SEM (cell line): ENCODE results near the genes ELSPBP1, PLA2G4C, ODAD1, RASIP1 and IZUMO1.

GRCh38 chr19:47892349-47892631, 6.2 kb upstream of the SULT2A1 start:
- PRO-cap = no peak

DNA sequence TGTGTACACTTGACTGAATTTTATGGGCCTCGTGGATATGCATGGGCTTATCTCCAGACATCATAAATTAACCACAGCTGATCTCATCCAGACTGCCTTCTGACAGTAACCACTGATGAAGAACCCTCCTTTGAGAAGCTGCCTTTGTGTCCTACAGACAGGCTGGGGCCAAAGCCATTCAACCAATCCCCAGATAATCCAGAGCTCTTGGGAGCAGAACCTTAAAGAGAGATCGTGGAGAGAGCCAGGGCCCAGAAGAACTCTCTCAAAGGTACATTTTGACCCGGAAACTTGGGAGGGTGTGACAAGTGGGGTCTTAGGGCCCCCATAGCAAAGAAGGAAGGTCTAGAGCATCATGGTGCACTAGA, at the start of gene ELSPBP1:
TSS of gene ELSPBP1 (plus strand) at position 92 of the 368 bp plus-strand sequence.
- PRO-cap = no peak

DNA sequence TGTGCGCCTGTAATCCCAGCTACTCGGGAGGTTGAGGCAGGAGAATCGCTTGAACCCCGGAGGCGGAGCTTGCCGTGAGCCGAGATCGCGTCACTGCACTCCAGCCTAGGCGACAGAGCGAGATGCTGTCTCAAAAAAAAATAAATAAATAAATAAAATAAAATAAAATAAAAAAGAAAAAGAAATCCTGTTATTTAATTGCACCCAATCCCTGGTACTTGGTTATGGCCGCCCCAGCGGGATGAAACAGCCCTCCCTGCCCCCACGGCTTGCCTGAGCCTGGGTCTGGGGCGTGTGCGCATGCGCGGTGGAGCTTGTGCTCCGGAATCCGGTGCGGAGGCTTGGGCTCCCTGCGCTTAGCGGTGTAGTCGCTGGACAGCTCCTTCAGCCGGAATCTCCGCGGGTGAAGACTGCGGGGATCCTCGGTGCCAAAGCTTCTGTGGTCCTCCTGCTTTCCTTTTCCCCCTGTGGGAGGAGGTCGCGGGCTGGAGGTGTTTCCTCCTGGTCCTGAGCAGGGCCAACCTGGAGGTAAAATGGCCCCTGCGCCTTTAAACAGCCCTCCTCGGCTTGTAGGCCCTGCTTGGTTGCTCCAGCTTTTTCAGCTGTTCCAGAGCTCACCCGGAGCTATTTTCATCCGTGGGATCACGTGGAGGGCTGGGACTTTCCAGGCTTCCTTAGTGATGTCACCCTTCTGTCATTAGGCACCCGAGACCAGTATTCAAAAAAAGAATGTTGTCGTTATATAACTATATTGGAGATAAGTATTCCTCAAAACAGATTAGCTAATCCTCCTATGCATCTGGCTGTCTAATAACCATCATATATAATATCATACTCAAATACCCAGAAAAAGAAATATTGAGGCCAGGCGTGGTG, at the start of gene PLA2G4C:
TSS of gene PLA2G4C (minus strand) at position 604 of the 876 bp plus-strand sequence.
- PRO-cap = no peak

DNA sequence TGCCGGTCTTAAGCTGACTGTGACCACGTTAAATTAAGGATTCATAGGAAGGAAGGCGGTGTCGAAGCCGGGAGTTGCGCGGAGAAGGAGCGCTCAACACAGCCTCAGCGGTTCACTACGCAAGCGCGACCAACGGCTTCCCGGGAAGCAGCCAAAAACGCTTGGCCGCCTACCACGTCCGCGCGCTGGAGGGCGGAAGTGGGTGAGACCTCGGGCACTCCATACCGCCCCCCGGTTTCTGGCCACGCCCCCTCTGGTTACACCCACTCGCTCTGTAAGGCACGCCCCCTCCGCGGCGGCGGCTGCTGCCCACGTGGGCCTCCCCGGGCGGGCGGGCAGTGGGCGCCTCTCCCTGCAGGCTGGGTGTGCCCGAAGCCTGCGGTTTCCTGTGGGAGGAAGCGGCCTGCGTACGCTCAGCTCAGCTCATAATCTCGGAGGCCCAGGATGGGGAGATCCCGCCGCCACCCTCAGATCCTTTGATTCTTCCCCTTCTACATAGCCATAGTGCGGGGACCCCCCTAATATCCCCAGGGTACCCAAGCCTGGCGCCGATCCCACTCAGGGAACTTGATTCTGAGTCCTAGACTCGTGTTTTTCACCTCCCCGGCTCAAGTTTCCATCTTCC, at the start of gene ODAD1:
TSS of gene ODAD1 (minus strand) at position 196 of the 625 bp plus-strand sequence.
- PRO-cap = bidirectional peak, plus-strand start at position 426 of the sequence, minus-strand start at position 70 of the sequence

GRCh38 chr19:48379065-48379434, 12.3 kb downstream of the KDELR1 start:
- PRO-cap = no peak

- PRO-cap = no peak
Observed at GRCh38 chr19:48398422-48398881, 5.0 kb downstream of the GRIN2D start.

- PRO-cap = bidirectional peak, plus-strand start at chr19:48419518, minus-strand start at chr19:48419198
Observed at GRCh38 chr19:48419084-48419671, 25.7 kb downstream of the GRIN2D start.

GRCh38 chr19:48465004-48465225, 4.3 kb upstream of the CYTH2 start:
- PRO-cap = no peak

DNA sequence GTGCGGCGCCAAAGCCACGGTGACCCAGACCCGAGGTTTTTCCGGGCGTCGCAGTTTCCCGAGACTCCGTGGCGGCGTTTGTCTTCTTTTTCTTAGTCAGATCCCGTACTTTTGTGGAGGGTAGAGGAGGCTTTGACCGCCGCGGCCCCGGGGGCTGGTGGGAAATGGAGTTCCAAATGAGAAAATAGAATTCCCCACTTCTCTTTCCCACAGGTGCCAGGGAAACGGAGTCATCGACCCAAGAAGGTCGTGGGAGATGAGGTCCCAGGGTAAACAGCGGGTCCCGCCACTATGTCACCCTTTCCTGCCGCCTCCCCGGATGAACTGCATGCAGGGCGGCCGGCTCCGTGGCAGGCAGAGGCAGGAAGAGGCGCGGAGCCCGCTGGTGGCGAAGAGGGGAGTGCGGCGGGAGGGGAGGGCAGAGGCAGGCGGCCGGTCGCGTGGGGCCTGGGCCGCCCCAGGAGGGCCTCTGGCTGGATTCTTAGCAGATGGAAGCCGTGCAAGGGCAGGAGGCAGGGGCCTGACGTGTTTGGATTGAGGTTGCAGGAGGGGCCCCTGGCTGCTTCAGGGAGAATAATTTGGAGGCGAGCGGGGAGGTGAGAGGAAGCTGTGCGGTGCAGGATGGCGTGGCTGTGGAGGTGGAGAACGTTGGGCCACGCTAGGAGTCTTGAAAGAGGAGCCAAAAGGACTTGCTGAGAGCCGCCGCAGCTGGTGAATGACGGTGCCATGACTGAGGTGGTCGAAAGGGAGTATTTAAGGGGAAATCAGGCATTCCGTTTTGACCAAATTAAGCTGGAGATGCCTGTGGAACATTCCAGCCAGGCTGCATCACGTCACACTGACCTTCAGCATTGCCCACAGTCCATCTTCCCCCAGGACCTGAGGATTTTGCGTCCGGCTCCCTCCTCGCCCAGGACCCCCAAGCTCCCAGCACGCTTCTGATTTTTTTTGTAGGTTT, 11.6 kb downstream of the CYTH2 start:
- PRO-cap = unidirectional peak, minus-strand start at position 326 of the sequence

GRCh38 chr19:48511942-48512755, 514 bp upstream of the LMTK3 start:
- PRO-cap = no peak

GRCh38 chr19:48513314-48514352, 2.0 kb upstream of the LMTK3 start:
- PRO-cap = no peak

GRCh38 chr19:48556218-48556590, 4.2 kb downstream of the SULT2B1 start:
- PRO-cap = no peak

GRCh38 chr19:48616608-48617555, 2.0 kb upstream of the FAM83E start:
- PRO-cap = no peak

DNA sequence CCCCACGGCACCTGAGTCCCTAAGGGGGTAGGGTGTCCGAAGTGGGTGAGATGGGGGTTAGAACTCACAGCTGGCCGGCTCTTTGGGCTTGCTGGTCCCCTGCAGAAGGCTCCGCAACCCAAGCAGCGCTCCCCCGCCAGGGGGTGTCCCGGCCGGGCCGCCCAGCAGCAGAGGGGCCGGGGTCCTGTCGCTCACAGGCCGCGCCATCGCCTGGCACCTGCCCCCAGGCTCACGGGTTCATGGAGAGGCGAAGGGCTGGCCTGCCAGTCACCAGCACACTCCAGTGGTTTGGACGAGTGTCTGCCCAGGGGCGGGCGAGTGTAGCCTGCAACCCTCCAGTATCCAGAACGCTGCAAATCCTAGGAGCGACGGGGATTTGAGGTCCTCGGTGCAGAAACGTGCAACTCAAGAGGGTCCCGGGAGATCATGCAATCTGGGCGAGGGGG, 368 bp downstream of the DBP start:
- PRO-cap = no peak

GRCh38 chr19:48696132-48697191, 691 bp downstream of the FUT2 start:
- PRO-cap = no peak

DNA sequence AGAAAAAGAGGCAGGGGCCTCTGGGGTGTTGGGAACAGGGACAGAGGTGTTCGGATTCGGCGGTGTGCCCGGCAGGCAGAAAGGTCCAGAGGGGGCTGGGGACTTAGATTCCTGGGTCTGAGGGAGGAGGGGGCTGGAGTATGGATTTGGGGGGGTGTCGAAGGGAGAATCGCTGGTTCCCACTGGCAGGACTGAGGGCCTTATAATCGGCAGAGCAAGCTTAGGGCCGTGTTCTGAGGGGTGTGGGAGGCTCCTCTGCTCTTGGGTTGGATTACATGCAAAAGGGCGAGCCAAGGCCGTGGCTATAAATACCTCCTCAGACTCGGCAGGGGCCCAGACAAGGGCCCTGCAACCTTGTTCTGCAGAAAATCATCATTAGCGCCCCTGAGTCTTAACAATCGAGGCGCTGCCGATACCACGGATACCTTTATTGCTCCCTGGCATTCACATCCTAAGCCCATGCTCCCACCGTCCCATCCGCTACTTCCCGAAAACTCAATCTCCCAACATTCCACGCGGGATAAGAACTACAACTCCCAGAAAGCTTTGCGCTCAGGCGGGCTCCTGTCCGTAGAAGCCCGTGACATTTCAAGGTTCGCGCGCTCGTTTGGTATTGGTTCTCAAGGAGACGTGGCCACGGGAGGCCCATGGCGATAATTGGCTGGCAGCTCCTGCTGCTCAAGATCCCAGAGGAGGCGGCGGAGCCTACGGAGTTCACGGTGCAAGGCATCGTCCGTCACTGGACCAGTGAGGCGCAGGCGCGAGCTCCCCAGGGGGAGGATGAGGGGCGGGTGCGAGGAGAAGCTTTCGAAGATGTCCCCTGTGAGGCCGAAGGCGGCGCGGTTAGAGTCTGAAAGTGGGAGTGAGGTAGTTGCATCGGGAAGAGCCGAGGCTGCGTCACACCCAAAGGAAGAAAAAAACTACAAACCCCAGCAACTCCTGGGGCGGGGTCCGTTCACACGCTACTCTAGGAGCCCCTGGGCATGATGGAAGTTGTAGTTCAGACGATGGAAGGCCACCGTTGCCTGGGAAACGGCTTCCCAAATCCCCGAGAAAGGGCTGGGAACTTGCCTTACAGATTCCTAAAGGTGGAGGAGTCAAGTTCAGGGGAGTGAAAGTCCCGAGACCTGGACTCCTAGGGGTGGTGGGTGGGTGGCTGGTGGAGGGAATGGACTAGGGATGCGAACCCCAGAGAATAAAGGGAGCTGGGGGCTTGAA, 1.1 kb upstream of the MAMSTR start:
- PRO-cap = bidirectional peak, plus-strand start at position 689 of the sequence, minus-strand start at position 856 of the sequence

- PRO-cap = no peak
Observed at GRCh38 chr19:48740412-48741010, at the start of gene RASIP1. TSS of gene RASIP1 (minus strand) at chr19:48740610.

DNA sequence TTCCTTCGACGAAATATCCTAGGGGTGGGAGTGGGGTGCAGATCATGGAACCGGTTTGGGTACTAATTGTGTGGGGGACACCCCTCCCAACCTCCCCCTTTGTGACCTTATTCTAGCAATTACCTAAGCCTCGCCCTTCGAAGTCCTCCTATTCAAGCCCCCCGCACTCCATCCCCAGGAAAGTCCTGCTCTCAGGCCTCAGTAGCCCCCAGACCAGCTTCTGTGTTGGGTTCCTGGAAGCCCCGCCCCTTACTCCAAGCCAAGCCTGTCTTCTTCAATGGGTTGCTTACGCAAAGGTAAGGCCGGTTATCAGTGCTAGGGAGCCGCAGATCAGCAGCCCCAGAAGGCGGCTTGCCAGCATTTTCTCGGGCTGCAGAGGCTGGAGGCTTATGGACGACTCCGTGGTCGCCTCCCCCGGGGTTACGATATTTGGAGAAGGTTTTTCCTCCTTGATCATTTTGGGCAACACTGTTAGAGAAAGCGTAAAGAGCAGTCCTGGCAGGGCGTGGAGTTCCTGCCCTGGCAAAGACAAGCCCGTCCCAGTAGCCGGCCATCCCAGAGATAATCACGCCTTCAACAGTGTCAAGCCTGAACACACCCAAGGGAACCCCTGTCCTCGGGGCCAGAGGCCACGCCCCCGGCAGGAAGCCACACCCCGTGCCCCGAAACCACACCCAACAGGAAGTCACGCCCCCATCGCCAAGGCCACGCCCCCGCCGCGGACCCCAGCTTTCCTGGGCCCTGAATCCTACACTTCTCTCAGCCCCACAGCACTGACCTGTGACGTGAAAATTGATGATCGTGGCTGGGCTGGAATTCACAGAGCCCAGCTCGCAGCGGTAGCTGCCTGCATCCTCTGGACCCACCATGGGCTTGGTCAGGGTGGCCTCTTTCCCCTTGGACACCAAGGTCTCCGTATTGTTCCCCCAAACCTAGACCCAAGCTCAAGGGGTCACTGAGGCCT, 883 bp upstream of the RASIP1 start:
- PRO-cap = no peak

DNA sequence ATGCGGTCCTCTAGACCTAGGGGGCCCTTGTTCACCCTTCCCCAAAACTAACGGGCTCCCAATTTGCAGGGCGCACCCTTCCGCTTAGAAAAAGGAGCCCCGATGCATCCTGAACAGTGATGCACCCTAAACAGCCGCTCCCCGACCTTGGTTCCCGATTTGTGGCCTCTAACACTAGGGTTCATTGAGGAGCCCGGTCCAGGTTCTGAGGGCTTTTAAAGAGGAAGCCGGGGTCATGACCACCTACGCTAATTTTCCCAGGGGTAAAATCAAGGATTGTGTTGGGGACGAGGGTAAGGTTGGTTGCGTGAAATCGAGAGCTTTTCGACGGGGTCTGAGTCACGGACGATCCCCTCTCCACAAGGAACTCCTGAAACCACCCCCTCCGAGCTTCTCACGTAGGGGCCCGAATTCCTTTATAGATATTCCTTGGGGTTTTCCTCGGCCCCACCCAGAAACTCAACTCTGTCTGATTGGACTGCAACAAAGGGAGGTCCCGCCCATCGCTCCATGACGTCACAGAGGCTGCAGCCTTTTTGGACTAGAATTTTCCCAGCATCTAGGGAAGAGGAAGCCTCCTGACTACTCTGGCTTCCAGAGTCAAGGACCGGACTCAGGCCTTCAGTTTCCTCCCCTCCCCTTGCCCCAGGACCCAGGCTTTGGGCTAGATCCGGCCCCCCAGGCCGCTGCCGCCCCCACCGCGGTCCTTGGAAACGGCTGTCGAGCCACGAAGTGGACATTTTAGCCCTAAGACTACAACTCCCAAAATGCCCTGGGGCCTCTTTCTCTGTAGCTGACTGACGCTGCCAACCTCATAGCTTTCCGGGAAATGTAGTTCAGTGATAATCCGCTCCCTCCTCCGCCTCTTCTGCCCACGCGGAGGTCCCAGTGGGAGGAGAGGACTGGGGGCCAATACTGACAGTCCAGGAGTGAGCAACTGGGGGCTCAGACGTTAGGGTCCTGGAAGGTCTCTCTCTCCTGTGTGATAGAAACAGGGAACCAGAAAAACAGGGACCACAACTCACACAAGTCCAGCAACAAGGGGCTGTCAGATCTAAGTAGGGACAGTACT, at the start of gene IZUMO1:
TSS of gene IZUMO1 (minus strand) at position 429 of the 1,072 bp plus-strand sequence.
- PRO-cap = no peak

GRCh38 chr19:48747843-48748376, 1.2 kb upstream of the IZUMO1 start:
- PRO-cap = no peak